SK-N-SH (cell line): ENCODE measurements around a stretch of chr3.

- RRBS = no CpG with 5 or more reads among the region's 14 CpGs
CAGE:
- cytosol, long polyA plus RNA = no peak
- long polyA plus RNA = no peak
- nucleus, long polyA plus RNA = no peak
These were observed 3.3 kb downstream of the TKT start for GRCh38 chr3:53252350-53253114.

DNA sequence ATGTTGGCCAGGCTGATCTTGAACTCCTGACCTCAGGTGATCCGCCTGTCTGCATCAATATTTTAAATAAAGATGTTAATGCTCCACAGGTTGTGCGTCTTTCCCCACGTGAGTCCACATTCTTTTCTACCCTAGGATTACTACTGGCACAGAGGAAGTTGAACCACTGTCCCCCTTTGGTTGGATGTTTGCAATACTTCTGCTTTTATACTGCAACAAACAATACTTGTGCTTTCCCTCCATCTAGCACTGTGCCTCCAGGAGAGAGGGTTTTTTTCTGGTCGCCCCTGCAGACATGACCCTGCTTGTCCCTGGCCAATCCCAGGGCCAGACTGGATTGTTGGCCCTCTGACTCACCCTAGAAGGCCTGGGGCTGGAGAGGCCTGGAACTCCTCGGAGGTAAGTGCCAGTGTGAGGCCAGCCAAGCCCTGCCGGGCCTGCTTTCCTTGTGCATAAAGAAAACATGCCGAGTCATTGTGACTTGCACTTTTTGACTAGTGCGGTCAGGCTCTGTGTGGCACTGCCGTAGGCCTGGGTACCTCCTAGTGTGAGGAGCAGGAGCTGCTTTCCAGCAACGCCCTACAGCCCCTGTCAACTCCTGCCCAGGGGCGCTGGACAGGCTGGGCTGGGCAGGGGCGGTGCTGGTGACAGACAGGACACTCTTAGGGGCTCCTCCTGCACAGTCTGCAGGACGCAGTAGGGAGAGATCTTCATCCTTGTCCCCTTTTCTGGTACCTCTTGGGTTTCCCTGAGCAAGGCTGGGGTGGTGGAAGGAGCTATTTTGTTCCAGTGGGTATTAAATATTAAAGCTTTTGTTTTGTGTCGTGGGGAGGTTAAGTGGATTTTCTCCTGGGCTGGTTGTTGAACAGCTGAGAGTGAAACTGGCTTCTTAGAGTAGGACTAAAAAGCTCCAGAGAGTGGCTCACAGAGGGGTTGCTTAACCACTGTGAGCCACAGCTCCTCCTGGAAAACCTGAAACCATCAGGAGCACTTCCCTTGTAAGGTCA lies 14.3 kb upstream of the TKT start:
- RRBS = no CpG with 5 or more reads among the region's 14 CpGs
CAGE:
- cytosol, long polyA plus RNA = no peak
- long polyA plus RNA = no peak
- nucleus, long polyA plus RNA = no peak

GRCh38 chr3:53275097-53275701 lies 19.4 kb upstream of the TKT start:
- RRBS = no CpG with 5 or more reads among the region's 4 CpGs
CAGE:
- cytosol, long polyA plus RNA = no peak
- long polyA plus RNA = no peak
- nucleus, long polyA plus RNA = no peak

- RRBS = no CpG with 5 or more reads among the region's 30 CpGs
CAGE:
- cytosol, long polyA plus RNA = no peak
- long polyA plus RNA = no peak
- nucleus, long polyA plus RNA = no peak
These were observed 23.3 kb upstream of the DCP1A start for GRCh38 chr3:53370487-53371190.

DNA sequence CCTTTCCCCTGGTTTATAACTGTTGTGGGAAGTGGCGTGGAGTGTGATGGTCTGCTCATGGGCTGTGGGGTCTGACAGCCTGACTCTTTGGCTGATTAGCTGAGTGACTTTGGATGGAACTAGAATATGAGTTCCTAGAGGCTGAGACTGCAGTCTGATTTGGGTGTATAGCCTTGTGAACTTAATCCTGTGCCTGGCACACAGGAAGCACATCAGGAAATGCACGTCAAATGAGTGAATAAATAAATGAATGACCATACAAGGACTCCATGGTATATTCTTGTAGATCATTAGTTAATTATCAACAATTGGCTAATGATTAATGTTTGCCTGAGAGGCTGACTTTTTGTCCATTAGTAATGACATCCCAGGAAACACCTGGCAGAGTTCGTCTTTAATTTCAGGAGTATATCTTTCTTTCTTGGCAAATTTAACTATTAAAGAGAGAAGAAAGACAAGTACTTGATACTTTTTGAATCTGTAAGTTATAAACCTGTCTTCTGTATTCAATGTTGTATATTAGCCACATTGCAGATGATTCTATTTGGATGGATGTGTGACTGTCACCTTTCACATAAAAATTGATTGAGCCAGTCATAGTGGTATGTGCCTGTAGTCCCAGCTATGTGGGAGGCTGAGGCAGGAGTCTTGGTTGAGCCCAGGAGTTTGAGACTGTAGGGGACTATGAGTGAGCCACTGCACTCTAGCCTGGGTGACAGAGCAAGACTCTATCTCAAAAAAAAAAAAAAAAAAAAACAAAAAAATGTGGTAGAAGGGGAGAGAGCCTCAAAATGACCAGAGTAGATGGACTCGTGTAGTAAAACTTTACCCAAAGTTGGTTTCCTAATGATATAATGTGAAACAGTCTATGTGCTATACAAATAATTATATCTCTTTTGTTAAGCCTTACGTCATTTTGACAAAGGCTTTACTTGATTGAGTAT lies 12.2 kb downstream of the CACNA1D start:
- RRBS = no CpG with 5 or more reads among the region's 5 CpGs
CAGE:
- cytosol, long polyA plus RNA = no peak
- long polyA plus RNA = no peak
- nucleus, long polyA plus RNA = no peak

GRCh38 chr3:53804823-53805500 lies 41.3 kb downstream of the CHDH start:
- RRBS = no CpG with 5 or more reads among the region's 13 CpGs
CAGE:
- cytosol, long polyA plus RNA = no peak
- long polyA plus RNA = no peak
- nucleus, long polyA plus RNA = no peak

GRCh38 chr3:55615939-55616483 lies 128.9 kb upstream of the WNT5A start:
- RRBS = no CpG with 5 or more reads among the region's 4 CpGs
CAGE:
- cytosol, long polyA plus RNA = no peak
- long polyA plus RNA = no peak
- nucleus, long polyA plus RNA = no peak

DNA sequence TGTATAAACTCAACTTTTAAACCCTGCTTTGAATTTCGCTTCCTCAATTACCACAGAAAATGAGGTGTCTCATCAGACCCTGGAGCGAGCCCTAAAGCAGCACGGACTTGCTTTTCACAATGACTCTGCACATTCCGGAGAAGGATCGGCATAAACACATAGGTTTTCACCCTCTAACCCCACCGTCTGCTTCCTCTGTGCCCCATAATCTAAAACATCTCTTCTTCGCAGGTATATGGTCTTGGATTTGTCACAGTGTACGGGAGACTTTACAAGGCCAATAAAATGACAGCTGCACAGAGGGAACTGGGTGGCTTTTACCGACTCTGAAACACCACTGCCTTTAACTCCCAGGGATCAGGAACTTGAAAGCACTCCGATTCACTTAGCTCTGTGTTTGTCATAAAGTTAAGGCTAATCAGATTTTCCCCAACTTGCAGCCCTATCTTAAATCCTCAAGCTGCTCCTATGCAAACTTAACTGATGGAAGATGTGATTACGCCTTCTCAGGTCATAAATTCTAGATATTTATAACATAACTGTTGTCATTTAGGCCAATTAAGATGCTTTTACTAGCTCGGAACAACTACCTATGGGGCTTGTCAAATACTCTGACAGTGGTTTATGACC lies 133.4 kb upstream of the WNT5A start:
- RRBS = no CpG with 5 or more reads among the region's 12 CpGs
CAGE:
- cytosol, long polyA plus RNA = no peak
- long polyA plus RNA = no peak
- nucleus, long polyA plus RNA = no peak

GRCh38 chr3:56557334-56558420 lies 702 bp downstream of the CCDC66 start:
- RRBS = no CpG with 5 or more reads among the region's 31 CpGs
CAGE:
- cytosol, long polyA plus RNA = no peak
- long polyA plus RNA = no peak
- nucleus, long polyA plus RNA = no peak

- RRBS = no CpG with 5 or more reads among the region's 15 CpGs
CAGE:
- cytosol, long polyA plus RNA = no peak
- long polyA plus RNA = no peak
- nucleus, long polyA plus RNA = no peak
These were observed 5.8 kb downstream of the ARHGEF3 start for GRCh38 chr3:56795669-56796625.

GRCh38 chr3:56849513-56850160 lies 47.9 kb upstream of the ARHGEF3 start:
- RRBS = no CpG with 5 or more reads among the region's 8 CpGs
CAGE:
- cytosol, long polyA plus RNA = no peak
- long polyA plus RNA = no peak
- nucleus, long polyA plus RNA = no peak

DNA sequence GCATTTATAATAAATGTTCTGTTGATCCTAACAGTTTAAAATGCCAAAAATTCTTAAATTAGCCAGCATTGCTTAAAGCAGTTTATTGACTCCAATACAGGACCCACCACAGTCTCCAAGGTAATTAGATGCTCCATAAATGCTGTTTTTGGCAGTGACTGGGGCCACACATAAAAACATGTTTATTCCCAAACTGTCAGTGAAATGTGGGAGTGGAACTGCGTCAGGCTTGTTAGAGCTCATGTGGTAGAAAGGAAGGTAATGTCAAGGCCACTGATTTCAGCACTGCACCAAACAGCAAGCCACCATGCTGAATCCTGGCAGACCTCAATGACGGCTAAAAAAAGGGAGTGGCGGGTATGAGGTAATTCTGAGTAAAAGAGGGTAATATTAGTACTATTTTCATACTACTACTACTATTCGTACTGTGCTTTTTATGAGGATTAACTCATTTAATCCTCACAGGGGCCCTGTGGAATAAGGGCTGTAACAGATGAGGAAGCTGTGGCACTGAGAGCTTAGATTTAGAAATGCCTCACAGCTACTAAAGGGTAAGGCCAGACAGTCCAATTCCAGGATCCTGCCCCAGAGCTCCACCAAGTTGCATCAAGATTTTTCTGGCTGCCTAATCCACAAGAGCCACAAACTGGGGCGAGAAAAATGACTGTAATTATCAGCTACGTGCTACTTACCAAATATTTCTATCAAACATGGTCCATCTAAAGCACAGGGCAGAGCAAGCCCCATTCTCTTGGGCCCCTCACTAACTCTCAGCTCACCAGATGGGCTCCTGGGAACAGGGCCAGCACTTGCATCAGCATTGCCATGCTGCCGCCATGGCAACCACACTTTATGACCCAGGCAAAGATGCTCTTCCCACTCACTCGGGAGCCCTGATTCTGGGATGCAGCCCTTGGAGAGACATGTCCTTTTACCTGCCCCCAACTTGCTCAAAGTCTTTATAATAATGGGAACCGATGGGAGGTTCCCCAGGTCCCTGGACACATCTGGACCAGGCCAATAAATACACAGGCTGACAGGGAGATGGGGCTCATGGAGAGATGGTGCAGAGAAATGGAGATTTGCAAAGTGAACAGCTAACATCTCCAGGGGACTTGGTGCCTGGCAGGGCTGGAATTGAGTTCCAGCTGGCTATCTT lies 83.5 kb upstream of the SPATA12 start:
- RRBS = no CpG with 5 or more reads among the region's 9 CpGs
CAGE:
- cytosol, long polyA plus RNA = no peak
- long polyA plus RNA = no peak
- nucleus, long polyA plus RNA = no peak

DNA sequence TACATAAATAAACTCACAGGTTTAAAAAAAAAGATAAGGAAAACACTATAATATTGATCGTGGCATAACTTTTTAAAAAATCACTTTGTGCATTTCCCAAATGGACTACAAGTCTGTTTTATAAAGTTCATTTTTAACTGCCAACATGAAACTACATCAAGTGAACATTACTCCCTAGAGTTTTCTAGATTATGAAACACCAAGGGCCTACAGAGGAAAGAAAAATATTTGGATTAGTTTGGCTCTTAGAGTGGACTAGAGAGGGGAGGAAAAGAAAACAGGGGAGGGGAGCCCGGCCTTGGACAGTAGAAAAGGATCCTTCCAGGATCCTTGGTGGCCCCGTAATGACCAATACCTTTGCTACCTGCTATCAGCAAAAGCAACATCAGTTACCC lies 75.9 kb upstream of the SPATA12 start:
- RRBS = no CpG with 5 or more reads among the region's 3 CpGs
CAGE:
- cytosol, long polyA plus RNA = no peak
- long polyA plus RNA = no peak
- nucleus, long polyA plus RNA = no peak

DNA sequence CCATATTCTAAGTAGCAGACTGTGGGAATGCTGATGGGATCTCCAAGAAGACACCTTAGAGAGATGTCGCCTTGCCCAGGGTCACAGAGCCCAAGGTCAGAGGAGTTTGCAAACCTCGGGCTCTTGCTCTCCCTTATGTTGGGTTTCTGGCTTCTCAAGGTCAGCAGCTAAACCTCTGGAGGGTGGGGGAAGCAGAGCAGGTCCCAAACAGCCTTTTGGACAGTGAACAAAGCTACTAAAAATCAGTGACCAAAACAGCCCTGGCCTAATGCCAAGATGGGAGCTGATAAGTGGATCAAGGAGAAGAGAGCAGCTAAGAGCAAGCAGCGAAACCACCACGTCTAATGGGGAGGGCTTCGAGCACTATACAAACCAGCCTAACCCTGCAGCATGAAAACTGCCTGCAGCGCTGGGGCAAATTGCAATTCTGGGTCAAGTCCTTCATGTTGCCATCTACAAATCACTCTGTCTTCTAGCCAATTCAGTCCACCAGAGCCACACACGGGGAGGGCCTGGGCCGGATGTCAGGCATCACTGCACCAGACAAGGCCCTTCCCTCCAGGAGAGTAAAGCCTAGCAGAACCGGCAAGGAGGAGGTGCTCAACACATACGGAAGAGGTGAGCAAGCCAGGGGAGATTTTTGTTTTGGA lies 30.6 kb upstream of the SPATA12 start:
- RRBS = 52% methylated on average over 2 of the region's 10 CpGs
CAGE:
- cytosol, long polyA plus RNA = no peak
- long polyA plus RNA = no peak
- nucleus, long polyA plus RNA = no peak

GRCh38 chr3:57628815-57629070 lies 31.6 kb upstream of the ARF4 start:
CAGE:
- cytosol, long polyA plus RNA = no peak
- long polyA plus RNA = no peak
- nucleus, long polyA plus RNA = no peak

DNA sequence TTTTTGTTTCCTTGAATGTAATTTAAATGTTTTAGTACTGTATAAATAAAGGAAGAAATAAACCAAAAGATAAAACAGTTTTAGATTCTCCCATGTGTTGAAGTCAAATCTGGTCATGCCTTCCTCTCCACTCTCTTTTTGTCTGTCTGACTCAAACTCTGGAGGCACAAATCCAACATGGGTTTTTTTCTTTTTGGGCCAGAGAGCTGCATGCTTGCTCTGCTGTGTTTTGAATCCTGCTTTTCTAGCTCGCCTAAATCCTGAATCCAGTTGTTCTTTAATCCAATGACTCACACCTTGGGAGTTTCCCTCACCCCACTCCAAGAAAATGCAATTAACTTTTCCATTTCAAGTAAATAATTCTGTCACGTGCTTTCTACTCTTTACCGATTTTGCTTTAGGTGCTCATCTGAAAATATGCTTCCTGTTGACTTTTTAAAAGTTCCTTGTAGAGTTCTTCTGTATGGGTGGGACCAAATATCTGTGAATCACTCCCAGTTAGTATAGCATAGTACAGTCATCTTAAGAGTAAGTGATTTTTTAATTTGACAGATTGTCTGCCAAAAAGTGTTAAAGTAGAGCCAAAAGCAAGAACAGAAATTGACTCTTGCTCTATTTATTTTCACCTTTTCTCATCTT lies 47.5 kb downstream of the SLMAP start:
- RRBS = no CpG with 5 or more reads among the region's 3 CpGs
CAGE:
- cytosol, long polyA plus RNA = no peak
- long polyA plus RNA = no peak
- nucleus, long polyA plus RNA = no peak

GRCh38 chr3:57860499-57861090 lies 104.5 kb downstream of the SLMAP start:
- RRBS = no CpG with 5 or more reads among the region's 4 CpGs
CAGE:
- cytosol, long polyA plus RNA = no peak
- long polyA plus RNA = no peak
- nucleus, long polyA plus RNA = no peak

GRCh38 chr3:57971970-57972468 lies 36.2 kb upstream of the FLNB start:
- RRBS = no CpG with 5 or more reads among the region's 6 CpGs
CAGE:
- cytosol, long polyA plus RNA = no peak
- long polyA plus RNA = no peak
- nucleus, long polyA plus RNA = no peak

DNA sequence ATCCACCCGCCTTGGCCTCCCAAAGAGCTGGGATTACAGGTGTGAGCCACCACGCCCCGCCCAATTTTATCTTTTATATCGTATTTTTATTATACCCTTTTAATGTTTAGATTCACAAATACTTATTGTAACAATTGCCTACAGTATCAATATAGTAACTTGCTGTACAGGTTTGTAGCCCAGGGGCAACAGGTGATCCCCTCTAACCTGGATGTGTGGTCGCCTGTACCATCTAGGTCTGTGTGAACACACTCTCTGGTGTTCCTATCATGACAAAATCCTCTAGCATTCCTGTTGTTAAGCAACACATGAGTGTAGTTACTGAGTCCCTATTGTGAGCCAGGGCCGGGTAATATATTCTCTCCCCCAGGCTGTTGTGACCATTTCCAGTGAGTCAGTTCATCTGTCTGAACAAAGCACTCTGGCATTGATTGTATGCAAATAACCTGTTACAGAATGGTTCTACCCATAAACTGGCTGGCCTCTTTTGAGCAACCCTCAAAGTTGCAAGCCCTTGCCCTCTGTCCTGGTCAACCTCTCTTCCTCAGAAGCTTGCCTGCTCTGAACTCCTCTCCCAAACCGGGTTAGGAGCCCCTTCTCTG lies 2.6 kb upstream of the FLNB start:
- RRBS = no CpG with 5 or more reads among the region's 7 CpGs
CAGE:
- cytosol, long polyA plus RNA = no peak
- long polyA plus RNA = no peak
- nucleus, long polyA plus RNA = no peak

DNA sequence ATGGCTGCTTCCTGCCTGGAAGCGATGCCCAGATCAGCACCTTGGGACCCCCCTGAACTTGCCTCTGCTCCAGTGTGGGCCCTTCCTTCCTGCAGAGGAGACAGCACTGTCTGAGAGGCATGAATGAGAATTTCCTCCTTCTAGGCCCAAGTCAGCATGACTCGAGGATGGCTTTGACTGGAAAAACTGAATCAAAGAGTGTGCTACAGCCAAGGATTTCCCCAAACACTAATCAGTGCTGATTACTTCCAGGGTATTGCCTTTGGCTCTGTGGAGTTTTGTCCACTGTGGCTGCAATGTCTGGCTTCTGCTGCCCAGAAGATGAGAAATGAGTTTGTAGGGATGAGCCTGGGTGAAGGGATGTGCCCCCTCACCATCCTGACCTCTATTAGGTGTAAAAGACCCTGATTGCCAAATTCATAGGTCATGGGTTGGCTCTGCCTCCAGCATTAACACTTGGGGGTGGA lies 36.5 kb downstream of the FLNB start:
- RRBS = no CpG with 5 or more reads among the region's 2 CpGs
CAGE:
- cytosol, long polyA plus RNA = no peak
- long polyA plus RNA = no peak
- nucleus, long polyA plus RNA = no peak